ENCODE measurements around a stretch of chr2.

- PRO-cap: no peak
- RAMPAGE, long total RNA, 4 experiments: no peak in any of the 4 experiments
Measured at GRCh38 chr2:111659271-111660391, 224.4 kb downstream of the ANAPC1 start.

DNA sequence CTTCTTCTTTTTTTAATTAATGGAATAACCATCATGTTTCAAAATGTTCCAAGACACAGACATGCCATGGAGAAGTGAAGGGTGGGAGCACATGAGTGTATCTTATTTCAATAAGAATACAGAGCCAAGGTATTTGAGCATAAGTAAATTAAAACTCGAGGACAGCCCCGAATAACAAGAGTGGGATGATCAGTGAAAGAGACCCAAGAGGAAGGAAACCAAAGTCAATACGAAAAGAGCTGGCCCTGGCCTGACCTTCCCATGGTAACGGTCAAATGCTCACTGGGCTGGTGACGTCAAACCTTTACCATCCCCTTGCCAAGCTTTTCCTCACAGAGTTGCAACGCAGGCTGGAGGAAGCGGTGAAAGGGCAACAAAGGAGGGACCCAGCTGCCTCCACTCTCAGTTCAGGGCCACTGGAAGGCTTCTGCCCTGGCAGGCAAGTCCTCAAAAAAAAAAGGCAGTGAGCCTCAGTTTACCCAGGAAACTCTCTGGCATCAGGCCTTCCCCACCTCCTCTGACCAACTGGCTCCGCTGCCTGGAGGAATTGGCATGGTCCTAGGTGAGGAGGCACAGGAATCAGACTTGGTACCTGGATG is 212.6 kb downstream of the ANAPC1 start:
- PRO-cap: no peak
- RAMPAGE, long total RNA, 4 experiments: no peak in any of the 4 experiments

DNA sequence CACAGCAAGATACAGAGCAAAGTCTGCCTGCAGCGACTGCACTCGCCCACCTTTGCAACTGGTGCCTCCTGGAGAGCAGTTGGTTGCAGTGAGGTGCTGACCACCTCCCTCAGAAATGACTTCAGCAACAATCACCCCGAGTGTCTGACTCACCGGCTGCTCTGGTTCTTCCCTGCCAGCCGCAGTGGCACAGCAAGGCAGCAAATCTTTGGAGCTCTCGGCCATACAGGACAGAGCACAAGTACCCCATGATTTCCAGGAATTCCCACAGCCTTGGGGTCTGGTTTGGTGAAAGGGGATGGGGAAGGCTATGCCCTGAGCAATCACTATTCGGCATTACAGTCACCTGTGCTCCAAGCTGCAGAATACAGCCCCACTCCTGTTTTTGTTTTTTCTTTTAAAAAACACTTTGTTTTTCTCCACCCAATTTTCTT is 179.6 kb downstream of the ANAPC1 start:
- PRO-cap: no peak
- RAMPAGE, long total RNA, 4 experiments: no peak in any of the 4 experiments

GRCh38 chr2:111903735-111904410 is 5.5 kb downstream of the MERTK start:
- PRO-cap: no peak
- RAMPAGE, long total RNA, 4 experiments: no peak in any of the 4 experiments

- PRO-cap: no peak
- RAMPAGE, long total RNA, 4 experiments: no peak in any of the 4 experiments
Measured at GRCh38 chr2:112005910-112006291, 49.2 kb upstream of the TMEM87B start.

- PRO-cap: no peak
- RAMPAGE, long total RNA, 4 experiments: no peak in any of the 4 experiments
Measured at GRCh38 chr2:112009612-112010405, 45.3 kb upstream of the TMEM87B start.

DNA sequence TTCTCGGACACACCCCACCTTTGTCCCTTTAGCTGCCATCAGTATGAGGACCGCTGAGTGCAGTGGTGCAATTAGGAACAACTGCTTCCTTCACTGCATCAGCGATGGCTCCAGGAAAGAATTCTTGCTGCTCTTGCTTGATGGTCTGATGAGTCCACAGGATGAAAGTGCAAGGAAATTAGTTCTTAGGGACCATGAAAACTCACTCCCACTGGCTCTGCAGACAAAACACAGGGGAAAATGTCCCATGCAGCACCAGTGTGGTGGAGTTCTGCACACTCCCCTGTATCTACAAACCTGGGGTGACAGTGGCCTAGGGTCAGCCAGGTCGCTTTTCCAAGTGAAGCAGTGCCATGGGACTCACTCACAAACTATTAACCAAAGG is 44.0 kb upstream of the TMEM87B start:
- PRO-cap: no peak
- RAMPAGE, long total RNA, 4 experiments: no peak in any of the 4 experiments

DNA sequence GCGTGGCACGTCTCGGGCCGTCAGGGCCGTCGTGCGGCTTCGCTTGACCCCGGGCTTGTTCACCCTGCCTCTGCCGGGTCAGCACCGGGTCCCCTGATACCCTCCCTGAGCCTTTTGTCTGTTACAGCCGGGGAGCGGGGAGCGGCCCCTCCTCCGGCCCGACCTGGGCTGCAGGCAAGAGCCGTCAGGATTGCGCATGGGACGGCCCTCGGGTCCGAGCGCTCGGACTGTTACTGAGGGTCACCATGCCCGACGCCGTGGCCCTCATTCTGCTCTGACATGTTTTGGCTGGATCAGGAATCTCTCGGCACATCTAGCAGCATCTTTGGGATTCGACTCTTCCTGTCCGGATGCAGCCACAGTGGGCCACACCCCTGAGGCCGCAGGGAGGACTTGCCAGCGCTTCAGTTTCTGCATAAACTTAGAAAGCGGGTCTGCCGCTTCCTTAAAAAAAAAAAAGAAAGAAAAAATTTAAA is 749 bp downstream of the TMEM87B start:
- PRO-cap: bidirectional peak, plus-strand start outside the sequence, minus-strand start at position 286 of the sequence
- RAMPAGE, long total RNA, 4 experiments: no peak in any of the 4 experiments

DNA sequence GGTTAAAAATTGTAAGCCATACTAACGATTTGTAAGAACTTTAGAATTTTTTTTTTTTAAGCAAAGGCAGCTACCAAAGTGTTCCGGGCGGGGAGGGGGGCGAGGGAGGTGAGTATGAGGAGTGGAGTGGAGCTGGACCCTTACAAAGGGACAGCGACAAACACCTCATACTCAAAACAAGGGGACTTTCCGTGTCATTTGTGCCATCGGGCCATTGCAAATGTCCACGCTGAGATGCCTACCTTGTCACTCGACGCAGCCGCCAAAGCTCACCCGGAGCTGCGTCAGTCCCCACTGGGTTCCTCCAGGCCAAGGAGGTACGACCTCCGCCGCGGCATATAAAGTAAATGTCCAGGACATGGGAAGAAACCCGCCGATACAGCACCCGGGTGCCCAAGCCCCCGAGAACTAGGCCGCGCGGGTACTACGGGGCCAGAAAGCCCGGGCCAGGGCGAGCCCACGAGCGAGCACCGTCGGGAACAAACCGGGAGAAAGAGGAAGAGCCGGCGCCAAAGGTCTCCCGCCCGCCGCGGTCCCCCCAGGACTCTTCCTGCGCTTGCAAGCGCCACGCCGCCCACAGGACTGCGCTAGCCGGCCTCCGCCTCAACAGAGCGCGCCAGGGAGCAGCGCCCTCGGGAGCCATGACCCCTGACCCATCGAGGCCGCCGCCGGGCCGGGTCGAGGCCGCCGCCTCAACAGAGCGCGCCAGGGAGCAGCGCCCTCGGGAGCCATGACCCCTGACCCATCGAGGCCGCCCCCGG is 977 bp downstream of the RGPD8 start:
- PRO-cap: no peak
- RAMPAGE, long total RNA, 4 experiments: no peak in any of the 4 experiments

DNA sequence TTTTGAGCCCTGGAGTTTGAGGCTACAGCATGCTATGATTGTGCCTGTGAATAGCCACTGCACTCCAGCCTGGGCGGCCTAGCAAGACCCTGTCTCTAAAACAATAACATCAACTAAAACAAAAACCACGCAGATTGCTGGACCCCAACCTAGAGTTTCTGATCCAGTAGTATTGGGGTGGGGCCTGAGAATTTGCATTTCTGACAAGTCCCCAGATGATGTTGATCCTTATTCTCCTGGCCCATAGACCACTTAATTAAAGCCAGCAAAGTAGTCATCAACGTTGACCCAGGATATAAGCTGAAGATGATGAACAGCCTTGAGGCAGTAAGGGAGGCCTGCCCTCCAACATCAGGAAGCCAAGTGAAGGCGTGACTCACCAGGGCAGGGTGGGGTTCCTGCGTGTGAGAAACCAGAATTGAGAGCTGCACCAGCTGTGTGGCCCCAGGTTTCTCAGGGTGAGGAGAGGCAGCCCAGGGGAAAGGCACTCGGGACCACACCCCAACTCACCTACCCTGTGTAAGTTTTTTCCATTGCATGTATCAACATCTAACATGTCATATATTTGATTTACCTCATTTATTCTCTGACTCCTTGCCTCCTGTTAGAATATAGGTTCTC is 21.4 kb upstream of the SLC20A1 start:
- PRO-cap: no peak
- RAMPAGE, long total RNA, 4 experiments: no peak in any of the 4 experiments

DNA sequence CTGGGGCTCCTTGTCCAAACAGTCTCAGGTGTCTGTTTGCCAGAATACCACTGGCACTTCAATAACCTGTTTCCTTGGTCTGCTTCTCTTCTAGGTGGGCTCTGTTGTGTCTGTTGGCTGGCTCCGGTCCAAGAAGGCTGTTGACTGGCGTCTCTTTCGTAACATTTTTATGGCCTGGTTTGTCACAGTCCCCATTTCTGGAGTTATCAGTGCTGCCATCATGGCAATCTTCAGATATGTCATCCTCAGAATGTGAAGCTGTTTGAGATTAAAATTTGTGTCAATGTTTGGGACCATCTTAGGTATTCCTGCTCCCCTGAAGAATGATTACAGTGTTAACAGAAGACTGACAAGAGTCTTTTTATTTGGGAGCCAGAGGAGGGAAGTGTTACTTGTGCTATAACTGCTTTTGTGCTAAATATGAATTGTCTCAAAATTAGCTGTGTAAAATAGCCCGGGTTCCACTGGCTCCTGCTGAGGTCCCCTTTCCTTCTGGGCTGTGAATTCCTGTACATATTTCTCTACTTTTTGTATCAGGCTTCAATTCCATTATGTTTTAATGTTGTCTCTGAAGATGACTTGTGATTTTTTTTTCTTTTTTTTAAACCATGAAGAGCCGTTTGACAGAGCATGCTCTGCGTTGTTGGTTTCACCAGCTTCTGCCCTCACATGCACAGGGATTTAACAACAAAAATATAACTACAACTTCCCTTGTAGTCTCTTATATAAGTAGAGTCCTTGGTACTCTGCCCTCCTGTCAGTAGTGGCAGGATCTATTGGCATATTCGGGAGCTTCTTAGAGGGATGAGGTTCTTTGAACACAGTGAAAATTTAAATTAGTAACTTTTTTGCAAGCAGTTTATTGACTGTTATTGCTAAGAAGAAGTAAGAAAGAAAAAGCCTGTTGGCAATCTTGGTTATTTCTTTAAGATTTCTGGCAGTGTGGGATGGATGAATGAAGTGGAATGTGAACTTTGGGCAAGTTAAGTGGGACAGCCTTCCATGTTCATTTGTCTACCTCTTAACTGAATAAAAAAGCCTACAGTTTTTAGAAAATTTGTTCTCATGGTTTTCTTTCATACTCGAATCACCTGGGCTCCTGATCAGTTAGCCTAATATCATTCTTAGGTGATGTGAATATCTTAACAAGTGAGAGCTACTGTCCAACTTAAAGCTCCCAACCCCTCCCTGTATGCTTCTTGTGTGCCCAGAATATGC is 17.4 kb downstream of the SLC20A1 start:
- PRO-cap: no peak
- RAMPAGE, long total RNA, 4 experiments: no peak in any of the 4 experiments

DNA sequence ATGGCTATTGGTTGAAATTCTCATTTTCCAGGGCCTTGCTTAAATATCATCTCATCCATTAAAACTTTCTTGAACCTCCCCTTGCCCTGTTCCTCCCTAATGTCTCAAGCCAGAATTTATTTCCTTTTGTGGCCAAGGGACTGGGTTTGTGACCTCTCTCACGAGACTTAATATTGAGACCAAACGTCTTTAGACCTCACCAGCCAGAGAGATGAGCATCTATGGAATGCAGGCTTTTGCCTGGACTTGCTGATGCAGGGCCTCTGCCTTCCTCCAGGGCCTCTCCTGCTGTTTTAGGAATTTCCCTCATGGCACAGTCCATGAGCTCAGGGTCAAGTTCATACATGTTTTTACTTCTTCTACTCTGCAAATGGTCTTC is 22.4 kb downstream of the IL1B start:
- PRO-cap: no peak
- RAMPAGE, long total RNA, 4 experiments: no peak in any of the 4 experiments

- PRO-cap: no peak
- RAMPAGE, long total RNA, 4 experiments: no peak in any of the 4 experiments
Measured at GRCh38 chr2:112908401-112908847, 2.5 kb upstream of the IL37 start.

DNA sequence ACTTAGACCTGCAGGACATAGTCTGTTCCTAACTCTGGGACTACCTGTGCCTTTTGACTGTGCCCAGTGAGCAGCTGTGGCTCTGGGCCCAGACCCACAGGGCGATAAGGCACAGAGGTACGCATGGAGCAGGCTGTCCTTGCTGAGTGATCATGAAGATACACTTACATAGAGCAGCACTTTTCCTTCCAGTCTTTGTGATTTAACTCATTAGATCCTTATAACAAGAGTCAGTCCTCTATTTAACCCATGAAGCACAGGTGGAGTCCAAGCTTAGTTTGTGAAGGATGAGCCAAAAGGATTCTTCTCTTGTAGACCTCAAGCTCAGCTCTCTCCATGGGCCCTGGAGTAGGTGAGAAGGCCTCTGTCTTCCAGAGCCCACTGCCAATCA is 28.6 kb downstream of the IL37 start:
- PRO-cap: no peak
- RAMPAGE, long total RNA, 4 experiments: no peak in any of the 4 experiments

- PRO-cap: no peak
- RAMPAGE, long total RNA, 4 experiments: no peak in any of the 4 experiments
Measured at GRCh38 chr2:113088618-113088950, 20.8 kb downstream of the IL1F10 start.

GRCh38 chr2:113111599-113112394 is 15.6 kb upstream of the IL1RN start:
- PRO-cap: no peak
- RAMPAGE, long total RNA, 4 experiments: no peak in any of the 4 experiments

DNA sequence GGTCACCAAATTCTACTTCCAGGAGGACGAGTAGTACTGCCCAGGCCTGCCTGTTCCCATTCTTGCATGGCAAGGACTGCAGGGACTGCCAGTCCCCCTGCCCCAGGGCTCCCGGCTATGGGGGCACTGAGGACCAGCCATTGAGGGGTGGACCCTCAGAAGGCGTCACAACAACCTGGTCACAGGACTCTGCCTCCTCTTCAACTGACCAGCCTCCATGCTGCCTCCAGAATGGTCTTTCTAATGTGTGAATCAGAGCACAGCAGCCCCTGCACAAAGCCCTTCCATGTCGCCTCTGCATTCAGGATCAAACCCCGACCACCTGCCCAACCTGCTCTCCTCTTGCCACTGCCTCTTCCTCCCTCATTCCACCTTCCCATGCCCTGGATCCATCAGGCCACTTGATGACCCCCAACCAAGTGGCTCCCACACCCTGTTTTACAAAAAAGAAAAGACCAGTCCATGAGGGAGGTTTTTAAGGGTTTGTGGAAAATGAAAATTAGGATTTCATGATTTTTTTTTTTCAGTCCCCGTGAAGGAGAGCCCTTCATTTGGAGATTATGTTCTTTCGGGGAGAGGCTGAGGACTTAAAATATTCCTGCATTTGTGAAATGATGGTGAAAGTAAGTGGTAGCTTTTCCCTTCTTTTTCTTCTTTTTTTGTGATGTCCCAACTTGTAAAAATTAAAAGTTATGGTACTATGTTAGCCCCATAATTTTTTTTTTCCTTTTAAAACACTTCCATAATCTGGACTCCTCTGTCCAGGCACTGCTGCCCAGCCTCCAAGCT is 5.6 kb downstream of the IL1RN start:
- PRO-cap: no peak
- RAMPAGE, long total RNA, 4 experiments: no peak in any of the 4 experiments

DNA sequence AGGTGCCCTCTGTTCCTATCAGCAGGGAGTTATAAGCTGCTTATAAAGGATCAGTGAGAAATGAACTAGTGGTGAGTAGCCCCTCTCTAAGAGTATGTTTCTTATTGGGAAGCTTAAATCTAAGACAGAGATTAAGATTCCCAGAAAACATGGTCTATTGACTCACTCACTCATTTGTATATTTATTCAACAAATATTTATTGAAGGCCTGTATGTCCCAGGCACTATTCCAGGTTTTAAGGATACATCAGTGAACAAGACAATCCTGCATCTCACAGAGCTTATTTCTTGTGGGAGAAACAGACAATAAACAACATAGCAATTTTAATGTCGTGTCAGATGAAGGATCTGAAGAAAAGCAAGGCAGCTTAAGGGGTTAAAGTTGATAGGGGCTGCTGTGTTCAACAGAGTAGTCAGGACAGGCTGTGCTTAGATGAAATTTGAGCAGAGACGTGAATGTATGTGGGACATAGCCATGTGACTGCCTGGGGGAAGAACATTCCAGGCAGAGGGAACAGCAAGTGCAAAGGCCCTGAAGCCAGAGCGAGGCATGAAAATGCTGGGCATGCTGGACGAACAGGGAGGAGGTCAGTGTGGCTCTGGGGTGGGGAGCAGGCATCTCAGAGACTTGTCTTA is 14.8 kb upstream of the PSD4 start:
- PRO-cap: no peak
- RAMPAGE, long total RNA, 4 experiments: no peak in any of the 4 experiments

- PRO-cap: no peak
- RAMPAGE, long total RNA, 4 experiments: no peak in any of the 4 experiments
Measured at GRCh38 chr2:113164782-113165793, 8.7 kb upstream of the PSD4 start.

DNA sequence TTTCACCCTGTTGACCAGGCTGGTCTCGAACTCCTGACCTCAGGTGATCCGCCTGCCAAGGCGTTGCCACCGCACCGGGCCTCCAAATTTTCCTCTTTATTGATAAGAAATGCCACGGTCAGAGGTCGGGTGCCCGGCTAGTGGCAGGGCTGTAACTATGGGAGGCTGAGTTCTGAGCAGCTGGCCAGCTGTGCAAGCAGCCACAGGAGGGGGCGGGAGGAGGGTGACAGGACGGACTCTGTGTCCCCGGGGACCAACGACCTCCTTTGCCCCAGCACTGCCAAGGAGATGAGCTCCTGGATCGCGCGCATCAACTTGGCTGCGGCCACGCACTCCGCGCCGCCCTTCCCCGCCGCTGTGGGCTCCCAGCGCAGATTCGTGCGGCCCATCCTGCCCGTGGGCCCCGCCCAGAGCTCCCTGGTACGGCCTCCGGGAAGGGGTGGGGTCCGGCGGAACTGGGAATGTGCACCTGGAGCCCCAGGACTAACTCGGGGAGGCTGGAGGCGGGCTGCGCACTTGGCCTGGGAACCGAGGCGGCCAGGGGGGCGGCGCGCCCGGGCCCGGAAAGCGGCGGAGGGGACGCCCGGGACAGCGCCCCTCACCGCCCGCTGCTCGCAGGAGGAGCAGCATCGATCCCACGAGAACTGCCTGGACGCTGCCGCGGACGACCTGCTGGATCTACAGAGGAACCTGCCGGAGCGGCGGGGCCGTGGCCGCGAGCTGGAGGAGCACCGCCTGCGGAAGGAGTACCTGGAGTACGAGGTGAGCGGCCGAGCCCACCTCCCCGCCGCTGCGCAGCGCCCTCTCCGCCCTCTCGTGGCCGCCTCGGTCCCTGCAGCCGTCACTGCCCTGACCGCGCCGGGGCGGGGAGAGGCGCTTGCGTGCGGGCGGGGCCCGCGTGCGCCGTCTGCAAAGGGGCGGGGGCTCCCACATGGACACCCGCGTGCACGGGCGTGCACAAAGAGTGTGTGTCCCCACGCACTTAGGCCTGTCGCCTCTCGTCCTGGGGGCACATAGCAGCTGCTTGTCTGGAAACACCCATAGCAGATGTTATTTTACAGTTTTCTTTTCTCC is 25.0 kb downstream of the PSD4 start:
- PRO-cap: bidirectional peak, plus-strand start at position 513 of the sequence, minus-strand start at position 359 of the sequence; bidirectional peak, plus-strand start at position 958 of the sequence, minus-strand start at position 818 of the sequence
- RAMPAGE, long total RNA, 4 experiments: no peak in any of the 4 experiments